Neural cell (in vitro differentiated cells): ENCODE results near the gene CITED2.

- RAMPAGE, long total RNA: no peak
Measured at GRCh38 chr6:138570537-138570976, 71.3 kb upstream of the NHSL1 start.

- RAMPAGE, long total RNA: no peak
Measured at GRCh38 chr6:138577248-138577757, 78.0 kb upstream of the NHSL1 start.

- RAMPAGE, long total RNA: no peak
Measured at GRCh38 chr6:138844390-138844735, 48.5 kb downstream of the ECT2L start.

DNA sequence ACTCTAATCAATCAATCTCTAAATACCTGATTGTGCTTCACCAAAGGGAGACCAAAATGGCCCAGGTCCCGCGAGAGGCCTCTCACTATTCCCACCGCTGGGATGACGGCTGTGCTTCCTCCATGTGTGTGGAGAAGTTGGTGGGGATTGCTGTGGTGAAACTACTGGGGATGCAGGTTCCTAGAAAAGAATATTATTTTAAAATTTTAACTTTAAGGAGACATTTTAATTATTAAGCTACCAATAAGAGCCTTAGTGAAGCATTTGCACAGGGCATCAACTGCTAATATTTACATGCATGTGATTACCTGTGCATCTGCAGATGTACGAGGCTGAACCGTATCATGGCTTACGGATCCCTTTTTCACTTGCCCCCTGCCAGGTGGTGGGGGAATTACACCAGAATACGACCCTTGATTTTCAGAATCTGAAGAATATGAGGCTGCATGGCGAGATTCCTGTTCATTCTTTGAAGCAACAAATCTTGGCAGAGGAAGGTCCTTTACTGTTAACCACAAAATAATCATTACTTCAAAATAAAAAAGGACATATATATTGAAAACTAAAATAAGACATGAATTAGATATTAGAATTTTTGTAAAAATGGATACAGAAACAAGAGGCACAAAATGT lies 42.7 kb downstream of the REPS1 start:
- RAMPAGE, long total RNA: no peak

DNA sequence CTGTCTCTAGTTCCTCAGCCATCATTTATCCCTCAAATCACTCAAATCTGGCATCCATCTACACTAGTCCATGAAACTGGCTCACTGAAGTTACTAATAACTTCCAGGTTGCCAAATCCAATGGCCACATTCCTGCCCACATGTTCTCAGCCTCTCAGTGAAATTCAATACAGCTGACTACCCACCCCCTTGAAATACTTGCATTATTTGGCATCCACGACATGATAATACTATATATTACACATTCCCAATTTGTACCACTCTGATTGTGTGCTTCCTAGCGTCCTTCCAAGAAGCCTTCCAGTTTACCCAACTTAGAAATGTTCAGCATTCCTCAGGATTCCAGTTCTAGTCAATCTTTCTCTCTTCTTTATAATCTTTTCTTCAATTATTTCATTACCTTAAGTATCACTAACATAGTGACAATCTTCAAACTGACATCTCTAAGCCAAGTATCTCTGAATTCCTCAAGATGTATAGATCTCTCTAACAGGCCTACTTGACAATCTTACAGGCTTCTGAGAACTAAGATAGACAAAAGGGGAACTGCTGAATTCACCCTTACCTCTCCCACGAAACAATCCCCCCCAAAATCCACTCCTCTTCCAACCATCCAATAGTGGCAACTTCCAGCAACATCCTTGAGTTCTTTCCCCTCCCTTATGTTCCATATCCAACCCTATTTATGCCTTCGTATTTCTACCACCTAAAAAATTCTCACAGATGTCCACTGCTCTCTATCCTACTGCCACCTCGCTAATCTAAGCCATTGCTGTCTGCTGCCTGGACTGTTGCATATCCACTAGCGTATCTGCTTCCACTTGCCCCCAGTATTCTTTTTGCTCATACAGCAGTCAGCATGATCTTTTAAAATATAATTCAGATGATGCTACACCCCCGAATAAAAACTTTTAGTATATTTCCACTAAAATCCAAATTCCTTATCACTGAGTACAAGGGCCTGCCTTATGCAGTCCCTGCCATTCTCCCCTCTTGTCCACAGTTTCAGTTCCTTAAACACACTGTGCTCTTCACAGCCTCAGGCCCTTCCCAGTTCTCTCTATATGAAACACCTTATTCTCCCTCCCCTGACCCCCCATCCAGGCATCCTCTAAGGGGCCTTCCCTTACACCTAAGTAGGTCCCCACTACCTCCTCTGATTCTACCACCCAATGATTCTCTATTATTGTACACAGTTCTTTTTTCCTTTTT lies 8.2 kb downstream of the REPS1 start:
- RAMPAGE, long total RNA: no peak

DNA sequence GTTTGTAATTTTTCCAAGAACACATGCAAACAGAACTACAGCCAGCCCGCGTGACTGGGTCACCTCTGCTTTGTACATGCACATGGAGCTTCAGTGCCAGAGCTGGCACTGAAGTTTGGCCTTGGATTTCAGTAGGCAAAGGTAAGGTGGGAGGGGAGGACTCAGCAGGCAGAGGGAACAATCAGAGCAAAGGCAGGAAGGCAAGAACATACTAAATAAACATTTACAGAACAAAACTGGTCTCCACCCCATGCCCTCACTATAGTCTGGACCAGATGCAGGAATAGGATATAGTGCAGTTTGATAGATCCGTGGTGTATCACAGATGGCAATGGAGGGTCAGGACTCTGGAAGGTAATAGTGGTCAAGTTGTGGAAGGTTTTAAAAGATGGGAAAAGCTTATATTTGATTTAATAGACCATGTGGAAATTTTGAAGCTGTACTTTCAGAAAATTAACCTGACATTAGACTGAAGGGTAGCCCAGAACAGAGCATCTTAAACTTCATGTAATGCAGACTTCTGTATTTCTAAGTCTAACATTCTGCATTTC lies 13.5 kb upstream of the ABRACL start:
- RAMPAGE, long total RNA: no peak

GRCh38 chr6:139016840-139017703 lies 11.5 kb upstream of the ABRACL start:
- RAMPAGE, long total RNA: no peak

DNA sequence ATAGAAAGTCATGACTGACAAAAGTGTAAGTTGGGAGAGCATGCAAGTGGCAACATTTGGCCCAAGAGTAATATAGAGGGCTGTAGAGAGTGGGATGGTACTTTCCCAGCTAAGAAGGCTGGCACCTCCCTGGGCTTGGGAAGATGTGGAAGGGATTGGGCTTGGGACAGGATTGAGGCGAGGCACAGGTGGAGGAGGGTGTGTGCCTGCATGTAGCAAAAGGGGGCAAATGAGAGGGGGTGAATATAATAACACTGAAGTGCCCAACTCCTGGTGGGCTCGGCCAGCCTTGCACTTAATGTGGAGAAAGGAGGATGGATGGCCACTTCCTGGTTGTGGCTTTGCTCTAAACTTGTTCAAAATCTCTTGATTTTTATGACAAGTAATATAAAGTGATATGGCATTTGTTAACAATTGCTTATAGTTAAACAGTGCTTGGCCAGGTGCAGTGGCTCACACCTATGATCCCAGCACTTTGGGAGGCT lies 22.8 kb downstream of the HECA start:
- RAMPAGE, long total RNA: no peak

DNA sequence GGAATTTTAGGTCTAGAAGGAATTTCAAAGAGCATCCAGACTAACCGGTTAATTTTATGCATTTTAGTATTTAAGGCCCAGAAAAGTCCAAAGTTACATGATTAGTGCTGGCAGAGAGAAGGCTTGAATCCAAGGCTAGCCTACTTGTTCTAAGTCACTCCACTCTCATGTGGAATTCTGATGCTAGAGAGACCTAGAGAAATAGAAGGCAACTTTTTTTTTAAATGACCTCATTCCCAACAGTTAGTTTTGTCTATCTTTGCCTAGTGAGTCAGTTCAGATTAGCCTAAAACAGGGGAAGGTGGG lies 13.7 kb downstream of the TXLNB start:
- RAMPAGE, long total RNA: no peak

GRCh38 chr6:139289104-139289818 lies 2.5 kb downstream of the TXLNB start:
- RAMPAGE, long total RNA: no peak

GRCh38 chr6:139290520-139291452 lies 1.0 kb downstream of the TXLNB start:
- RAMPAGE, long total RNA: no peak

DNA sequence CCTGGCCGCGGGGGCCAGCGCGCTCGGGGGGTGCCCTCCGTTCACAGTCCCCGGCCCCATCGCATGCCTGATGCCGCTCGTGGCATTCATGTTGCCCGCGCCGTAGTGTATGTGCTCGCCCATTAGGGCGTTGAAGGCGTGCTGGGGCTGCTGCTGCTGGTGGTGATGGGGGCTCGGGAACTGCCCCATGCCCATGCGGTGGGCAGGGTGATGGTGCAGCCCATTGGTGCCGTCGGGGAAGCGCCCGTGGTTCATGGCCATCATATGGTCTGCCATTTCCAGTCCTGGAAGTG lies 833 bp downstream of the CITED2 start:
- RAMPAGE, long total RNA: no peak

DNA sequence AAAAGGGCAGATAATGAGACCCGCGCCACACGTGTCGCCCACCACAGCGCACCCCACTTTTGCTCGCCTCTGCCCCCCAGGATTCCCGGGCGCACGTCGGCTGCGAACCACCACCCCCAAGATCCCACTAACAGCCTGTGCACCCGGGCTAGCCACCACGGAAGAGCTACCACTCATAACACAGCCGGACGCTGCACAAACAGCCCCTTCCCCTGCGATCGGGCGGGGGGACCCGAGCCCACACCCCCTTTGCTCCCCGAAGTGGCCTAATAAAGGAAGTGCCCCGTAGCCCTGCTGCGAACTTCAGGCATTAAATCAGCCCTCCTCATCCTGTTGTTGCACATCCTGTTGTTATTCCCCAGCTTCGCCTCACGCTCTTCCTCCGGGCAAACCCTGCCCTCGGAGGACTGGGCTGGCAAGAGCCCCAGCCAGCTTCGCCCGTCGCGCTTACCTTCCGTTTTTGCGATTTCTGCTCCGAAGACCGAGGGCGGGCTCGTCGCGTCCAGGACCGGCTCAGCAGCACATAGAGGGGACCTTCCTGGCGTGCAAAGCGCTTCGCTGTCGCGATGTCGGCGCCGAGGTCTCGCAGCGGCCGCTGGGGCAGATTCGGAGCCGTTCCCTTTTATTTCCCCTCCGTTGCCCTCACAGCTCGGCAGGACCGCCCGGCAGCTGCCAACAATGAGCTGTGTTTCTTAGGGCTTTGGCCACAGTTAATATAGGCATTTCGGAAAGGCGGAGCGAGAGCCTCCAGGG lies at the start of gene CITED2:
TSS of gene CITED2 (minus strand) at position 687 of the 753 bp plus-strand sequence.
- RAMPAGE, long total RNA: start-site peak on the minus strand centred at position 687 of the sequence, 6 bp wide, 3,414 and 3,644 reads in 2 replicates

GRCh38 chr6:139942332-139942608 lies 567.8 kb upstream of the CITED2 start:
- RAMPAGE, long total RNA: no peak

- RAMPAGE, long total RNA: no peak
Measured at GRCh38 chr6:139977782-139978545, 603.5 kb upstream of the CITED2 start.

- RAMPAGE, long total RNA: no peak
Measured at GRCh38 chr6:140314622-140315039, 940.2 kb upstream of the CITED2 start.

DNA sequence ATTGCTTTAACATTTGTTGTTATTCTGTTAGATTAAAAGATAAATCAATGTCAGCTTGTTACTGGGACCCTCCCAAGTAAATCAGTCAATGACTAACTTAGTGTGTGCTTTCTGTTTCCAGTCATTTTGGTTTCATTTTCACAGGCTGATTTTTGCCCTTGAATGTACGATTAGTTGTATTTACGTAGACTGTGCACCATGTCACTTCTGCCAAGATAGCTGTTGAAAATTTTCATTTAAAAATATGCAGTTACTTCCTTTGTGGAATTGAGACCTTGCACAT lies 944.7 kb upstream of the CITED2 start:
- RAMPAGE, long total RNA: no peak

- RAMPAGE, long total RNA: no peak
Measured at GRCh38 chr6:140537652-140538289, 1163.3 kb upstream of the CITED2 start.

DNA sequence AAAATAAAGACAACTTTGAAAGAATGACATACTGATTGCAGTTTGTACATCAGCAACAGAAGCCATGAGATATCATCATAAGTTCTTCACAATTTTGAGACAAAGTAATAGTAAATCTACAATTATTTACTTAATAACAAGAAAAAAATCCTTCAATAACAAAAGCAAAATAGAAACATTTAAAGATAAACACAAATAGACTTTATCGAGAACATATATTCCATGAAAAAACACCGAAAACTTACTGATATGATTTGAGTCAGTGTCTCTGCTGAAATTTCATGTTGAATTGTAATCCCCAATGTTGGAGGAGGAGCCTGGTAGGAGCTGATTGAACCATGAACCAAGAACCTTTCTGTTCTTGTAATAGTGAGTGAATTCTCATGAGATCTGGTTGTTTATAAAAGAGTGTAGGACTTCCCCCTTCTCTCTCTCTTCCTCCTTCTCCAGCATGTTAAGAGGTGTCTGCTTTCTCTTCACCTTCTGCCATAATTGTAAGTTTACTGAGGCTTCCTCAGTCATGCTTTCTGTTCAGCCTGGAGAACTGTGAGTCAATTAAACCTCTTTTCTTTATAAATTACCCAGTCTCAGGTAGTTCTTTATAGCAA lies 1289.2 kb upstream of the CITED2 start:
- RAMPAGE, long total RNA: no peak

GRCh38 chr6:142218630-142219668 lies 71.9 kb downstream of the VTA1 start:
- RAMPAGE, long total RNA: no peak